Spinal cord (tissue), 3 donors: ENCODE results near the genes TP53BP1 and HYPK.

DNA sequence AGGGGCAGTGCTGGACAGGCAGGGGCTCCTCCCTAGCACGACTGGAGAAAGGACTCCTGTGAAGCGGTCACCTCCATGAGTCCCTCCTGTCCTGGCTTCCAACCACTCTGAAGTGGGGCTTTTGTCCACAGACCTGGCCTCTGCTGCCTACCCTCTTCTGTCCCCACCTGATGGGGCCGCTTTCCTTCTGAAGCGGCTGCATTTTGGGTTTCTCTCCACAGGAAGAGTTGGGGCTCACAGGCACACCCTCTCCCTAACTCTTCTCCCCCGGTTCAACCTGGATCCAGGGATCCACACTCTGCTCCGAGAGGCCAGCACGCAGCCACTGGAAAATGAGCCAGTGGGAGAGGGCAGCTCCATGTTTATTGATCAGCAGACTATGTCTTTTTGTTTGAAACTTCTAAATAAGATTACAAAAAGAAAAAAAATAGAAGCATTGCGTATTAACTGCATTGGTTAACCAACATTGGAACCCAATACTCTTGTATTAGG is 2.9 kb upstream of the SPTBN5 start:
- PRO-cap = no peak
- RAMPAGE, long total RNA = no peak

DNA sequence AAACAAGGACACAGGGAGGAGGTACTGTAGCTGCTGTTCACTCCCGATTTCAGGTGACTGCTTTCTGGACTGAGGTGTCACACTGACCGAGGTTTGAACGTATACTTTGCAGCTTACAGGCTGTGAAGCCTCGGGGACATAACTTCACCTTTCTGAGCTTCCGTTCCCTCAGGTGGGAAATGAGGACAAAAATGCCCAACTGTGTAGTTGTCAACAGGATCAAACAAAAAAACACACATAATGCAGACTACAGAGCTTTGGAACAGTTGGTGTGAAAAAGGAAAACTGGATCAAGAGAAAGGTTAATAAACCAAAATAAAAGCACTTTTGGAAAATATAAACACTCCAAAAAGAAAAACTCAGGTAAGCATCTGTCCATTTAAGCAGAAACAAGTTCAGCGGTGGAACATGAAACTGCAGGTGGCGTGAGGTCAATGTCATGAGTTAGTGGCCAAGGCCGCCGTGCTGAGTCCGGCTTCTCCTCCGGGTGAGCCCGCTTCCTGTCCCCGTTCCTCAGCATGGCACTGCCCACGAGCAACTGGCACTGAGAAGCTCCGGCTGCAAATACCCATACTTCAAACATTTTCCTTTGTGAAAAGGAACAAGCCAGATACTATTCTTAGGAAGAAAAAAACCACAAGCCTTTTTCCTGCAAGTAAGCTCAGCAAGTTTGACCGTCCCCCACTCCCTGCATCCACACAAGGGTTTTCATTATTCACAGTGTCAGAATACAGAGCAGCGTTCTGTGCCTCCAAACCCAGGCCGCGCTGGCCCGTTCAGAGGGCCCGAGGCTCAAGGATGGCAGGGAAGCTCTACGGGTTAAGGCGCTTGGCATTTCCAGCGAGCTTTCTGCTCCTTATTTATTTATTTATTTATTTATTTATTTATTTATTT is 22.6 kb upstream of the SPTBN5 start:
- PRO-cap = no peak
- RAMPAGE, long total RNA = no peak

DNA sequence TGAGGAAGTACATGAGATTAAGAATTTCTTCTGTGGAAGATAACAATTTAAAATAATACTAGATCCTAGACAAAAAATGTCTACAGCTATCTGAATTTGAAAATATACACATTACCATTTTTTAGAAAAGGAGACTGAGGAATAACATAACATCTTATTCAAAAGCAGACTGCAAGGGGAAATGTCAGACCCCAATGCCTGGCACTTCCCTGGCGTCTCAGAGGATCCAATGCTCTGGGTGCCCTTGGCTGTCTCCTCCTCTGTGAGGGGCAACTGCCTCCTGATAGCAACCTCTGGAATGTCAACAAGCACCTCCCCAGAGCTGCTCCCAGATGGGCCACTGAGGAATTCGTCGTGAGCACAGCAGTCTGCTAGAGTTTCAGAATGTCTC is 22.7 kb downstream of the EHD4 start:
- PRO-cap = no peak
- RAMPAGE, long total RNA = no peak

GRCh38 chr15:41956959-41957920 is 15.1 kb downstream of the EHD4 start:
- PRO-cap = no peak
- RAMPAGE, long total RNA = no peak

DNA sequence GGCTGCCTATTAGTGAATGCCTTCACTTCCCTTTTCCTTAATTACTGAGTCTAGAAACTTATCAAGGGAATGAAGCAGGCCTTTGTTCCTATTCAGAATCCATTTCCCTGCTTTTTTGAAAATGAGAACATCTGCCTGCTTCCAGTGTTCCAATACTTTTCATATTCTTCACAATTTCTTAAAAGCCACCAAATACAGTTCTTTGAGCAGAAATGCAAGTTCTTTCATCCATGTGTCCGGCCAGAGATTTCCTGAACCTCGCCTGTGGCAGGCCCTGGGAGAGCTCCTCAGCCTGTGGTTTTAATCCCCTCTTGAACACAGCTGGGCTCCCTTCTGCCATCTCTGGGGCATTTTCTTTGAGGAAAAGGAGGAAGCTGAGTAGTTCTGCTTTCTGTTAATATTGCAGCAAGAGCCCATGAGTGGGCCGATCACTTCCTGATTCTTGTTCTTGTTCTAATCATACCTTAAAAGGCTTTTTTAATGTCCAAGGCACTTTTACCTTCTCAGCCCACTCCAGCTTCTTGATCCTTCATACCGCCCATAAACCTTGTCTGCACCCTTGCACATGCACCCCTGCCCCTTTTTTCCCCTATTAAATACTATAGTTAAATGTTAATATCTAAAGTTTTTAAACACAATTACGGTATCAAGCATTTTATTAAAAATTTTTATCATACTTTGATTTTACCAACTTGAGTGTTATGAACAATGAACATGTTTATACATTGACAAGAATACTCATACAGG is 4.5 kb downstream of the EHD4 start:
- PRO-cap = no peak
- RAMPAGE, long total RNA = no peak

DNA sequence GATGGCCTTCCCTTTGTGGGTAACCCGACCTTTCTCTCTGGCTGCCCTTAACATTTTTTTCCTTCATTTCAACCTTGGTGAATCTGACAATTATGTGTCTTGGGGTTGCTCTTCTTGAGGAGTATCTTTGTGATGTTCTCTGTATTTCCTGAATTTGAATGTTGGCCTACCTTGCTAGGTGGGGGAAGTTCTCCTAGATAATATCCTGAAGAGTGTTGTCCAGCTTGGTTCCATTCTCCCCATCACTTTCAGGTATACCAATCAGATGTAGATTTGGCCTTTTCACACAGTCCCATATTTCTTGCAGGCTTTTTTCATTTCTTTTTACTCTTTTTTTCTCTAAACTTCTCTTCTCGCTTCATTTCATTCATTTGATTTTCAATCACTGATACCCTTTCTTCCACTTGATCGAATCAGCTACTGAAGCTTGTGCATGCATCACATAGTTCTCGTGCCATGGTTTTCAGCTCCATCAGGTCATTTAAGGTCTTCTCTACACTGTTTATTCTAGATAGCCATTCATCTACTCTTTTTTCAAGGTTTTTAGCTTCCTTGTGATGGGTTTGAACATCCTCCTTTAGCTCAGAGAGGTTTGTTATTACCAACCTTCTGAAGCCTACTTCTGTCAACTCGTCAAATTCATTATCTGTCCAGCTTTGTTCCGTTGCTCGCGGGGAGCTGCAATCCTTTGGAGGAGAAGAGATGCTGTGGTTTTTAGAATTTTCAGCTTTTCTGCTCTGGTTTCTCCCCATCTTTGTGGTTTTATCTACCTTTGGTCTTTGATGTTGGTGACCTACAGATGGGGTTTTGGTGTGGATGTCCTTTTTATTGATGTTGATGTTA is 22.2 kb upstream of the GANC start:
- PRO-cap = no peak
- RAMPAGE, long total RNA = no peak

DNA sequence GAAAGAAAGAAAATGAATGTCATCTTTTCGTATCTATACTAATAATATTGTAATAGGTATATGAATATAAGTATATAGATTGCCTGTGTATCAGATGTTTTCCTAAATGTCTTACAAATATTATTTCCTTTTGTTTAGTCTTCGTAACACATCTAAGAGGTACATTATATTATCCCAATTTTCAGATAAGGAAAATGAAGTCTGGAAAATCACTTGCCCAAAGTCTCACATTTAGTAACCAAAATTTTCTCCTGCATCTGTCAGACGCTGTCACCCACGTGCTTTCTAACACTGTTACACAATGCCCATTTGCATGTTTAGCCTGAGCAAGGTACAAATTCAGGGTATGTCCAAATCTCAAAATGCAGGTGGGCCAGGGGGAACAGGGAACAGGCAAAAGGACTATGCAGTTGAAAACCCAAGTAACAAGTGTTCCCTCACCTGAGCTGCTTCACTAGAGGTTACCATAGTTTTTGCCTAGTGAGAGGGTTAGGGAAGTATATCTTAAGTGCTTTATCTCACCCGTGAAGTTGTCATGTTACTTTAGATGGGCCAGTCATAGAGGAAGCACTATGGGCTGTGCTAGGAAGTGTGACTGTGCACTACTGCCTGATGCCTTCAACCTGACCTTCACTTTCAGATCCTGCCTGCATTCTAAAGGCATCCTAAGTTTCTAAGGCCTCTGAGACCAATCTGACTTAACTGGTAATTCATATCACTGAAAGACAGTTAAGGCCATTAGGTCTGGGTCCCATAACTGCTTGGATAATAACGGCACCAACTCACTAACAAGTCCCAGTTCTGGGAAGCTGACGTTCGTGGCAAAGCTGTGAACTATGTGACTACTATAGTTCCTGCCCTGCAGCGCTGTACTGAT is 6.0 kb upstream of the TMEM87A start:
- PRO-cap = no peak
- RAMPAGE, long total RNA = no peak

GRCh38 chr15:42447622-42448033 is 43.3 kb downstream of the ZNF106 start:
- PRO-cap = no peak
- RAMPAGE, long total RNA = no peak

DNA sequence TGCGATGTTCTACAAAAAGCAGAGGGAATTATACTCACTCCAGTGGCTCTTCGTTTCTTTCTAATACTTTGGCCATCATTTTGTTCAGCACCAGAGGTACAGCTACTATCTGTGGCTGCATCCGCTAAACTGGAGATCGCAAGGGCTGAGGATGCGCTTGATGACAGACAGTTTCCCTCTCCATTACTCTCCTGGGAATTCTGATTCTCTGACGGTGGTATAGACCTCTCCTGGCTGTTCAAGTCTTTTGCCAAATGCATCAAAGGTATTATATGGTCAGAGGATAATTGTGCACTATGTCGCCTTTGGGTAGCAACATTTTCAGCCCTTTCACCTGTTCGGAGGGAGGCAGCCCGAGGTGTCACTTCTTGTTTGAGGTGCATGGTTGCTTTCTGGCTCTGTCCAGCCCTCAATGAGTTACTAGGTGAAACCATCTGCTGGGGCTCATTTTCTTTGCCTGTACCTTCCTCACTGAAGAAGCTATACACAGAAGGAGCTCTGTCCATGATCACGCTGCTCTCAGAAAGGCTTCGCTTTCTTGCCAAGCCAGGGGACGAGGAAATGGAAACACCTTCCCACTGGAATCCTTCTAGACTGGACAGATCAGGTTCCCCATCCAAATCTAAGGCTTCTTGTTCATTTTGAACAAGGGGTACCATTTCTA is 42.8 kb downstream of the ZNF106 start:
- PRO-cap = no peak
- RAMPAGE, long total RNA = no peak

DNA sequence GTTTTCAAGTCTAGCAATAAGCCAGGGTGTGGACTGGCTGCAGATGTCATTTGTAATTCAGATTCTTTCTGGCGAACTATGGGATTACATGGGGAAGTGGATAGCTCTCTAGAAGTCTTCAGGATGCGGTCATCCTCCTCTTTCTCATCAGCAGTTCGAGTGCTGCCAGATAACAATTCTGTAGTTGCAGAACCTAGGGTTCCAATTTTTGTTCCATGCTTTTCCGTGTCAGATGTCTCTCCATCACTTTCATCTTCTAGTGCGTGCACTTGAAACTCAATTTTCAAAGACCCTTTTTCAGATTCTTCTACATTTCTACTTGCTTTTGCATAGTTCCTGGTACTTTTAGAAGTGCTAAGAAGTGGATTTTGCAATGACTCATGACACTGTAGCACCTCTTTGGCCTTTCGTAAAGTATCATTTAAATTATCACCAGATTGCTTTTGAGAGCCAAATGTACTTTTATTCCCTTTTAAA is 40.7 kb downstream of the ZNF106 start:
- PRO-cap = no peak
- RAMPAGE, long total RNA = no peak

GRCh38 chr15:42510899-42511473 is 15.6 kb downstream of the SNAP23 start:
- PRO-cap = no peak
- RAMPAGE, long total RNA = no peak

DNA sequence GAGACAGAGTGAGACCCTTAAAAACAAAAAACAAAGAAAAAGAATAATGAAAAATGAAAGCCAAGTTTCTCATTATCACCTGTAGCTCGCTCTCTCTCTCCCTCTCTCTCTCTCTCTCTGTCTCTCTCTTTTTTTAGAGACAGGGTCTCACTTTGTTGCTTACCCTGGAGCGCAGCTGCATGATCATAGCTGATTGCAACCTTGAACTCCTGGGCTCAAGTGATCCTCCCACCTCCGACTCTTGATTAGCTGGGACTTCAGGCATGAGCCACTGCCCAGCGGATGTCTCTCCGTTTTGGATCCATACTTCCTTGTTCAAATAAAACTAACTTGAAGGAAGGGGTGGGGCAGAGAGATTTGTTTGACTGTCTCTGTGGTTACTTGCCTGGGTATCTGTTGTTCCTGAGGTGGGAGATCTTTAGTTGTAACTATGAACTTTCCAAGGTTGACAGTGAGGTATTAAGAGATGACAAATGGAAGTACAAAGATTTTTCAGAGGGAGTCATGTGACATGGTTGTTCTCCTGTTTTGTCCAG is 46.9 kb downstream of the STARD9 start:
- PRO-cap = no peak
- RAMPAGE, long total RNA = no peak

GRCh38 chr15:43134059-43134802 is 845 bp downstream of the TMEM62 start:
- PRO-cap = no peak
- RAMPAGE, long total RNA = no peak

DNA sequence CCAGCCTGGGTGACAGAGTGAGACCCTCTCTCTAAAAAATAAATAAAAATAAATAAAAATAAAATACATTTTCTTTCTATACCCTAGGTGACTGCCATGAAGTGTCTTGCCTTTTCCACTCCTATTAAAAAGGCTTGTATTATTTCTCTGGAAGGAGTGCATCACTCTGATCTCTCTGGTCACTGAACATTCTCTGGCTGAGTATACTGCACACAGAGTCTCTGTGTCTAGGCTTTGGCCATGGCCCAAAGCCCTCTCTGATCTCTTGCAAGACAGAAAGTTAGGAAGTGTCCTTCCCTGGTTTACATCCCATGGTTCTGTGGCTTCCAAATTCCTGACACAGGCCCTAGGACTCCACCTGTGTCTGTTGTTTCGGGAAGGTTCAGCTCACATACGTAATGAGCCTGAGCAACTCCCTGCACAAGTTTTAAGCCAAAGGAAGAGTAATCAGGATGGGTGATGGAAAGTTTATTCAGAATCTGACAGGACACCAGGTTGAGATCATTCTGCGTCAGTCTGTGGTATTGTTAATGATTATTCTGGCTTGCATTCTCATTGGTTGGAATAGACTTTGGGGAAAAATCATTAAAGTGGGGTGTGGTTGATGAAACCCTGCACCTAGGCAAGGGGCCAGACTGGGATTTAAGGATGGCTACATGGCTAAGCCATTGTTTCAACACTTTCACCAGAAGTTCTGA is 14.0 kb upstream of the TGM7 start:
- PRO-cap = no peak
- RAMPAGE, long total RNA = no peak

- PRO-cap = no peak
- RAMPAGE, long total RNA = start-site peak on the minus strand at chr15:43493103-43493144, 418 and 466 reads in 2 replicates
Observed at GRCh38 chr15:43492611-43493642, at the start of gene TP53BP1. TP53BP1 (minus strand) TSS chr15:43493156.

DNA sequence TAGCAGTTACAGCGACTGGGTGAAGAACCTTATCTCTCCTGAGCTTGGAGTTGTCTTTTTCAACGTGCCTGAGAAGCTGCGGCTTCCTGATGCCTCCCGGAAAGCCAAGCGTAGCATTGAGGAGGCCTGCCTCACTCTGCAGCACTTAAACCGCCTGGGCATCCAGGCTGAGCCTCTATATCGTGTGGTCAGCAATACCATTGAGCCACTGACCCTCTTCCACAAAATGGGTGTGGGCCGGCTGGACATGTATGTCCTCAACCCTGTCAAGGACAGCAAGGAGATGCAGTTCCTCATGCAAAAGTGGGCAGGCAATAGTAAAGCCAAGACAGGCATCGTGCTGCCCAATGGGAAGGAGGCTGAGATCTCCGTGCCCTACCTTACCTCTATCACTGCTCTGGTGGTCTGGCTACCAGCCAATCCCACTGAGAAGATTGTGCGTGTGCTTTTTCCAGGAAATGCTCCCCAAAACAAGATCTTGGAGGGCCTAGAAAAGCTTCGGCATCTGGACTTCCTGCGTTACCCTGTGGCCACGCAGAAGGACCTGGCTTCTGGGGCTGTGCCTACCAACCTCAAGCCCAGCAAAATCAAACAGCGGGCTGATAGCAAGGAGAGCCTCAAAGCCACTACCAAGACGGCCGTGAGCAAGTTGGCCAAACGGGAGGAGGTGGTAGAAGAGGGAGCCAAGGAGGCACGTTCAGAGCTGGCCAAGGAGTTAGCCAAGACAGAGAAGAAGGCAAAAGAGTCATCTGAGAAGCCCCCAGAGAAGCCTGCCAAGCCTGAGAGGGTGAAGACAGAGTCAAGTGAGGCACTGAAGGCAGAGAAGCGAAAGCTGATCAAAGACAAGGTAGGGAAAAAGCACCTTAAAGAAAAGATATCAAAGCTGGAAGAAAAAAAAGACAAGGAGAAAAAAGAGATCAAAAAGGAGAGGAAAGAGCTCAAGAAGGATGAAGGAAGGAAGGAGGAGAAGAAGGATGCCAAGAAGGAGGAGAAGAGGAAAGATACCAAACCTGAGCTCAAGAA is 4.7 kb downstream of the MAP1A start:
- PRO-cap = no peak
- RAMPAGE, long total RNA = no peak

DNA sequence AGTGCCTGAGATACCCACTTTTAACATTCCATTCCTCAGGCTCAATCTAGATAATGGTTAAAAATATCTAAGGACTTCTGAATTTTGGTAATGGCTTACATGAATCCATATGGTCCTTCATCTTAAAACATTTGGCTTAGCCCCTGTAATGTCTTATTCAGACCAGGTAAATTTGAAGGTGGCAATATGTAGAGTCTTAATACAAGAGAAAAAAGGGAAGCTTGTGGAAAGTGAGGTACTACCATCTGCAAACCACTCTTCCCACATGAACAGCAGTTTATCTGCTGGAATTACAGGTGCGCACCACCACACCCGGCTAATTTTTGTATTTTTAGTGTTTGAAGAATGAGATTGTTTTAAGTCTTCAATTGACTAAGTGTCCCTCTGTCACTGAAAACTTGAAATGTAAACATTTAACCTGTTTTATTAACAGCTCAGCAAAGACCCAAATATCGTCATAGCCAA is 6.9 kb downstream of the ELL3 start:
- PRO-cap = no peak
- RAMPAGE, long total RNA = no peak

GRCh38 chr15:43771806-43772391 is 4.9 kb downstream of the ELL3 start:
- PRO-cap = no peak
- RAMPAGE, long total RNA = no peak

GRCh38 chr15:43775204-43775839 is 1.4 kb downstream of the ELL3 start:
- PRO-cap = no peak
- RAMPAGE, long total RNA = no peak

GRCh38 chr15:43800184-43800781 is at the start of gene HYPK:
HYPK (plus strand) TSS chr15:43800599.
- PRO-cap = no peak
- RAMPAGE, long total RNA = start-site peak on the plus strand at chr15:43800587-43800668, 2,587 and 2,179 reads in 2 replicates